GM12891 (cell line): ENCODE measurements around a stretch of chr17.

DNA sequence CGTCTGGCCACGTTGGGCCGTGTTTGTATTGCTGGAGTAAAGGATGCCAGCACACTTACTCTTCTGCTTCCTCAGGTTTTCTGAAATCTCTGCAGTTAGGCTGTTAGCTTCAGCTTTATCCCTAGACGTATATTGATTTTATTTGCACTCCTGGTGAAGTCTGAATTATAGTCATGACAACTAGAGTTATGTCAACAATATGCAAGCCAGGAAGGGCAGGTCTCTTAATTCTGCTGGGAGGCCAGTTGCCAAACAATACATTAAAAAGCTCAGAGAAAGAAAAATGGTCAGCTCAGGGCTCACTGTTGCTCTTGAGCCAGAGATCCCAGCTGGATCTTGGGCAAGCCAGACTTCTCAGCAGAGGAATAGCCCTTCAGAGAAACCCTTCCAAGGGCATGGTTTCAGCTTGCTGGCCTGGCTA lies 110.2 kb upstream of the CACNG5 start:
- RRBS = no CpG with 5 or more reads among the region's 4 CpGs

GRCh38 chr17:66799706-66800440 lies 35.0 kb upstream of the CACNG5 start:
- RRBS = no CpG with 5 or more reads among the region's 10 CpGs

GRCh38 chr17:66965958-66966719 lies 1.6 kb downstream of the CACNG4 start:
- RRBS = 3% methylated on average over 8 of the region's 34 CpGs

GRCh38 chr17:66982016-66982324 lies 17.5 kb downstream of the CACNG4 start:
- RRBS = no CpG with 5 or more reads among the region's 10 CpGs

GRCh38 chr17:67075913-67076988 lies 31.9 kb downstream of the CACNG1 start:
- RRBS = no CpG with 5 or more reads among the region's 13 CpGs

DNA sequence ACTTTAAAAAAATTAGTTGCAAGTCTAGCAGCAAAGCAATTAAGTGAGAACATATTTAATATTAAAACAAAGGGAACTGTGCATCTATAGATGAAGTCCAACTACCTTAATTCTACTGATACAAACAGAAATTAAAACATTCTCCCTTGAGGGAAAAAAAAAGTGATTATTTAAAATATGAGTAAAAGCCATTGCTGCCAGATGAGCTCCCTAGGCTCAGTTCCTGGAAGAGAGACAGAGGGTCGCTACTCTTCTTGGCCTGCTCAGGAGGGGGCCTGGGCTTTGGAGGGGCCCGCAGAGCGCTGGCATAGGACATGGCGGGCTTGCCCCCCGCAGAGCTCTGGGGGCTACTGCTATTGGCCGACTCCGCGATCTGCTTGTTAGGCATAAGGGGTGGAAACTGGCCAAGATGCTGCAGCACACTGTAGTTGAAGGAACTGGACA lies 33.8 kb downstream of the CACNG1 start:
- RRBS = no CpG with 5 or more reads among the region's 8 CpGs

DNA sequence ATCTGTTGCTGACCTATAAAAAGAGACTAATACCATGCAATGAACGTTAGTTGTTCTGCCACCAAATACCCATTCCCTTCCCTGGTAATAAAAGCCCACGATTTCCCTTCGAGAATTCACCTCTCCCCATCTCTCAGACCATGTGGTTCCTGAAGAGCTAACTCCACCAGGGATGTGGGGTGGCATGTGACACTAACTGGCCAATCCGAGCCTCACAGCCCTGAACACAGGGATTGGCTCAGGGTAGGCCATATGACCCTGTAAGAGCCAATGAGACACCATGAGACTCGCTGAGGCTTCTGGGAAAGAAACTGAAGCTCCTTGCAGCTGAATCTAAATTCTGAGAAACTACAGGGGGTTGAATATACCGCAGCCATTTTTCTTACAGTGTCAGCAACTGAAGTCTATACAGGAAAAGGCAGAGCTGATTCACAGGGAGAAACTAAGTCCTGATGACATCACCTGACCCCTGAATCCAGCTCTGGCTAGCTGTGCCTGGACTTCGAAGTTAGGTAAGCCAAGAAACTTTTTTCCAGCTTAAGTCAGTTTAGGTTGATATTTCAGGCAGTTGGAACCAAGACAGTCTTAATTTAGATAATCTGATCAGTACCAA lies 21.0 kb downstream of the HELZ start:
- RRBS = no CpG with 5 or more reads among the region's 7 CpGs

DNA sequence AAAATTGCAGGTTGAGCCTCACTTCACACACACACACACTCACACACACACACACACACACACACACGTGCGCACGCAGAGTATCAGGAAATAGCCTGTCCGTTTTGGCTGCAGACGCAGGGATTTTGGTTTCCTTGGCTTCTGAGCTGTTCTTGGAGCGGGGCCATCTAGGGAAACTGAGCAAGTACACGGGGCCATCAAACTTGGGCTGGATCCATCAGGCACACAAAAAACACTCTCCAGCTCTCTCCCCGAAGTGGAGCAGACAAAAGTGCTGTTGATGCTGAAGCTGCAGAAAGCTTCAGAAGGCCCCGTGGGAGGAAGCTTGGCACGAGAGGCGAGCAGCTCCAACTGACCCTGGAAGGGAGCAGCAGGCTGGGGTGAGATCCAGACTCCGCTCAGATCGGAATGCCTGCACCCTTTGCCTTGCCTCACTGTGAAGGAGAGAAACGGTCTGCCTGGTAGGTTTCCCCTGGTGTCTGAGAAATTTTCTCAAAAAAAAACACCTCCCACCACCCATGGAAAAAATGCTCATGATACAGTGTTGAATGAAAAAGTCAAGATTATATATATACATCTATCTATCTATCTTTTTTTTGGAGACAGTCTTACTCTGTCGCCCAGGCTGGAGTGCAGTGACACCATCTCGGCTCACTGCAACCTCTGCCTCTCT lies 44.6 kb upstream of the HELZ start:
- RRBS = no CpG with 5 or more reads among the region's 16 CpGs

- RRBS = no CpG with 5 or more reads among the region's 4 CpGs
These were observed 19.4 kb downstream of the PSMD12 start for GRCh38 chr17:67346950-67347478.

DNA sequence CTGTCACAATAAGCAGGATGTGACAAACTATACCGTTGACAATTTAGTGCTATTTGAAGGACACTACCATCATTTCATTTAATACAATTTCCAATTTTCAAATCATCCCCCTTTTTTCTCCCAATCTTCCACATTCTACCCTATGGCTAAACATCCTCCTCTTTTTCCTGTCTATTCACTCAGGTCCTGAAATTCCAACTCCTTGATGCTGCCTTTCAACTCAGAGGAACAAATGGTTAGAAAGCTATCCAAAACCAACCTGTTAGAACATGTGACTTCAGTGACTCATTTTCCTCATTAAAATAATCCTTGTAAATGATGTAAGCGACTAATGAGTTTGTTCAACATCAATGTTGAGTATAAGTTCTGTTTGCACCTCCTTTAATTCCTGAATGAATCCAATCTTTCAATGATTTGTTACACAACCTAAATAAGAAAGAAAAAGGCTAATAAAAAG lies 5.5 kb downstream of the PSMD12 start:
- RRBS = no CpG with 5 or more reads among the region's 2 CpGs

- RRBS = 1% methylated on average over 20 of the region's 75 CpGs
These were observed 1.7 kb downstream of the PITPNC1 start for GRCh38 chr17:67378476-67379417.

- RRBS = no CpG with 5 or more reads among the region's 11 CpGs
These were observed 113.4 kb downstream of the PITPNC1 start for GRCh38 chr17:67490447-67490984.

DNA sequence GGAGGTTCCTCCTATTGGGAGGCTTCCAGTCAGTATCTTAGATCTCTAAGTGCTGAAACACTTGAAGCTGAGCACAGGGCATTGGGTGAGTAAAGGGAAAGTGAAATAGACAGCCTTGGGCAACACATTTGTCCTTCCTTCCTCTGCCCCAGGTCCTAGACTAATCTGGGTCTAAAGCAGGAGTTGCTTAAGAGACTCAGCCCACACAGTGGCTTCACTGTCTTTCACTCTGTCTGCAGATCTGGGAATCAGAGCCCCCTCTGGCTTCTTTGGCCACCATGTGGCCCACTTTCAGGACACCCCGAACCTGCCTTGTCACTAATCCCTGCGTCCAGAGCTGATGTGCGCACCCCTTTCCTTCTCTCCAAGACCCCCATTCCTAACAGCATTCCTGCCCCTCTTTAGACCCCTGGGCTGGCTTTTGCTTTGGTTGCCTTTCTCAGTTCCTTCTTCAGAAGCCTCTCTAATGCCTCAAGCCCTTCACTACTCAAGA lies 133.0 kb downstream of the PITPNC1 start:
- RRBS = no CpG with 5 or more reads among the region's 3 CpGs

GRCh38 chr17:67568838-67569661 lies 148.7 kb upstream of the NOL11 start:
- RRBS = no CpG with 5 or more reads among the region's 10 CpGs

DNA sequence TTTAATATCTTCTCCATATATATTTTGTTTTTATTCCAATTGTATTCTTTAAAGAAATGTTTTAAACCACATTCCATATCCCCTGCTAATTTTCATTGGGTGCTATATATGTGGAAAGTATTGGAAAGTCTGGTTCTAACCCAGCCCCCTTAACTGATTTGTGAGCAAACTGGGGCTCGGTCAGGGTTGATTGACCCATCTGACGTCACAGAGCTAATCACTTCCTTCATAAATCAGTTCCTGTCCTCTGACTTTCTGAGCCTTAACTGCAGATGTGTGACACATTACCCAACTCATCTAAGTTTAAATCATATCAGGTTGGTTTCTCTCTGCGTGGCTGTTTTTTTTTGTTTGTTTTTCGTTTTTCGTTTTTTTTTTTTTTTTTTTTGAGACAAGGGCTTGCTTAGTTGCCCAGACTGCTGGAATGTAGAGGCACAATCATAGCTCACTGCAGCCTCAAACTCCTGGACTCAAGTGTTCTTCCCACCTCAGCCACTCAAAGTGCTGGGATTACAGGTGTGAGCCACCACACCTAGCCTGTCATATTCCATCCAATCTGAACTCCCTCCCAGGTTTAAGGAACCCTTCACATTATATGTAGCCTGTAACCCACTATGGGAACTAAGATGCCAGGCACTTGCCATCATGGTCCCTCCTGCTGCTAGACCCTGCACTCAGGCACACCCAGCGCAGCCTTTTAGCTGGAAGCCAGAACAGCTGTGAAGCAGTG lies 7.1 kb upstream of the BPTF start:
- RRBS = no CpG with 5 or more reads among the region's 6 CpGs

DNA sequence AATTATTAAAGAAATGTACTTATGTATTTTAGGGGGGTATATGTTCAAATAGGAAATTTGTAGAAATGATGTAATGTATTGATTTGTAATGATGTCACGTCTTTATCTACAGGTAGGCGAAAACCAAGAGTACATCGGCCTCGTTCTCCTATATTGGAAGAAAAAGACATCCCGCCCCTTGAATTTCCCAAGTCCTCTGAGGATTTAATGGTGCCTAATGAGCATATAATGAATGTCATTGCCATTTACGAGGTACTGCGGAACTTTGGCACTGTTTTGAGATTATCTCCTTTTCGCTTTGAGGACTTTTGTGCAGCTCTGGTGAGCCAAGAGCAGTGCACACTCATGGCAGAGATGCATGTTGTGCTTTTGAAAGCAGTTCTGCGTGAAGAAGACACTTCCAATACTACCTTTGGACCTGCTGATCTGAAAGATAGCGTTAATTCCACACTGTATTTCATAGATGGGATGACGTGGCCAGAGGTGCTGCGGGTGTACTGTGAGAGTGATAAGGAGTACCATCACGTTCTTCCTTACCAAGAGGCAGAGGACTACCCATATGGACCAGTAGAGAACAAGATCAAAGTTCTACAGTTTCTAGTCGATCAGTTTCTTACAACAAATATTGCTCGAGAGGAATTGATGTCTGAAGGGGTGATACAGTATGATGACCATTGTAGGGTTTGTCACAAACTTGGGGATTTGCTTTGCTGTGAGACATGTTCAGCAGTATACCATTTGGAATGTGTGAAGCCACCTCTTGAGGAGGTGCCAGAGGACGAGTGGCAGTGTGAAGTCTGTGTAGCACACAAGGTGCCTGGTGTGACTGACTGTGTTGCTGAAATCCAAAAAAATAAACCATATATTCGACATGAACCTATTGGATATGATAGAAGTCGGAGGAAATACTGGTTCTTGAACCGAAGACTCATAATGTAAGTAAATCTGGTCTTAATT lies 28.8 kb downstream of the BPTF start:
- RRBS = no CpG with 5 or more reads among the region's 19 CpGs

DNA sequence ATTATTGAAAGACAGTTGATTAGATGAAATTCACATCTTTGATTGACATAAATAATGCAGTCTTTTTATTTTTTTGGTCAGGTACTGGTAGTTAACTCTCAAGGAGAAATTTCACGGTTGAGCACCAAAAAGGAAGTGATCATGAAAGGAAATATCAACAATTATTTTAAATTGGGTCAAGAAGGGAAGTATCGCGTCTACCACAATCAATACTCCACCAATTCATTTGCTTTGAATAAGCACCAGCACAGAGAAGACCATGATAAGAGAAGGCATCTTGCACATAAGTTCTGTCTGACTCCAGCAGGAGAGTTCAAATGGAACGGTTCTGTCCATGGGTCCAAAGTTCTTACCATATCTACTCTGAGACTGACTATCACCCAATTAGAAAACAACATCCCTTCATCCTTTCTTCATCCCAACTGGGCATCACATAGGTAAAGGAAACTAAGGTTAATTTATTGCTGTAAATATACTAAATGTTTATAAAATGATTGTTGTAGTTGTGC lies 68.0 kb downstream of the BPTF start:
- RRBS = no CpG with 5 or more reads among the region's 4 CpGs

- RRBS = no CpG with 5 or more reads among the region's 13 CpGs
These were observed 63.7 kb upstream of the AMZ2 start for GRCh38 chr17:68183963-68184672.

DNA sequence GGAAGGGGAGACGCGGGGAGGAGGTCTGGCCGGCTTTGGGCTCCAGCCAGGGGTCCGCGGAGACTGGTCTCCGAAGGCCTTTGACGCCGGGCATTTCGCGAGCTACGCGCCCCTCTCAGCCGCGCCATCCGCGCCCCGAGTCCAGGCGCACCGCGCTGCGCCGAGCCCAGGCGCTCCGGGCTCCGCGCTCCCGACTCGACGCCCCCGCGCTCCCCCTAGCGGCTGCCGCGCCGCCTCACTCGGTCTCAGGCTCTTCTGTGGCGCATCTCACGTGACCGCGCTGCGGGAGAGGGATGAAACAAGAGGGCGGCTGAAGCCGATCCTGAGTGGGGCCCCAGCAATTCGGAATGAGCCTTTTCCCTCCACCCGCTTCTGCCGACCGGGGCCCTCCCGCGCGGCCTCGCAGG lies 42.6 kb upstream of the AMZ2 start:
- RRBS = under 1% methylated on average over 12 of the region's 51 CpGs

GRCh38 chr17:68273758-68274110 lies 17.2 kb downstream of the SLC16A6 start:
- RRBS = 91% methylated on average over 4 of the region's 11 CpGs